Gallbladder (tissue), 1 donor: ENCODE measurements around the genes UPF3B and ZBTB33.

DNA sequence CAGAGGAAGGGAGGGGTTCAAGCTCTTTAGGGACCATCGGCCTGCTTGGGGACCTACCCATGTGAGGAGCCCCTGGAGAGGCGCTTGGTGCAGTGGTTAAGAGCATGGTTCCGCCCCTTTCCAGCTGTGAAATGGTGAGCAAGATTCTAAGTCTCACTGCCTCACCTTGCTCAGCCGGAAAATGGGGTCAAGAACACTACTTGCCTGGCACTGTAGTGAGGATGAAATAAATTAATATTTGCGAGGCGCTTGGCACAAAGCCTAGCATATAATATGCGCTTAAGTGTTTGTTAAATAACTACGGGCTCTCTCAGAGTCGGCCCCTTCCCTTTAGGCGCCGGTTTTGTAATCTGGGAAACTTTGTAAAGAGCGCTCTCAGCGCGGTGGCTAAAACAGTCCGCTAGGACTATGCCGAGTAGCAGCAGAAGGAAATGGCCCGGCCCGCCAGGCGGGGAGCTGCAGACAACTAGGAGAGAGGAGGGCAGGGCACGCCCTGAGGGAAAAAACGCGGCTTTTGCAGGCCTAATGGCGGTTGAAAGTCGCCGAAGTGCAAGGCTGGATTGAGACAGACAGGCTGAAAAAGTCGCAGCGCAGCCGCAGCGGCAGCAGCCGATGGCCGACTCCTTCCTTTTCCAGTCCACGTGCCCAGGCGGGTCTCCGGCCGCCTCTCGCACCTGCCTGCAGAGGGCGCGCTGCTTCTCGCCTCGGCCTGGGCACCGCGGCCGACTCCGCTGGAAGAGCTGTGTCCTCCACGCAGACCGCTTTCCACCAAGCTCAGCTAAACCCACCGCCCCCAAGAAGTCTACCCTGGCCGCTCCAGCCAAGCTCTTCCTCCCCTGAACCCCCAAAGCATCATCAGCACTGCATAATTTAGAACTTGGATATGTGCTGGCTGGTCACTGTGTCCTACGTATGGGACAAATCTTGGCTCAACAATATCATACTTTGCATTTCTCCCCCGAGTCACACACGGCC is 14.2 kb downstream of the SLC25A5 start:
- PRO-cap, result unidirectional peak, minus-strand start at position 632 of the sequence

GRCh38 chrX:119501626-119502248 is 33.5 kb downstream of the SLC25A5 start:
- PRO-cap, result unidirectional peak, plus-strand start at chrX:119502004

GRCh38 chrX:119695402-119696071 is 2.6 kb upstream of the SEPTIN6 start:
- PRO-cap, result no peak

- PRO-cap, result no peak
Measured at GRCh38 chrX:119750017-119750402, 8.4 kb upstream of the SOWAHD start.

DNA sequence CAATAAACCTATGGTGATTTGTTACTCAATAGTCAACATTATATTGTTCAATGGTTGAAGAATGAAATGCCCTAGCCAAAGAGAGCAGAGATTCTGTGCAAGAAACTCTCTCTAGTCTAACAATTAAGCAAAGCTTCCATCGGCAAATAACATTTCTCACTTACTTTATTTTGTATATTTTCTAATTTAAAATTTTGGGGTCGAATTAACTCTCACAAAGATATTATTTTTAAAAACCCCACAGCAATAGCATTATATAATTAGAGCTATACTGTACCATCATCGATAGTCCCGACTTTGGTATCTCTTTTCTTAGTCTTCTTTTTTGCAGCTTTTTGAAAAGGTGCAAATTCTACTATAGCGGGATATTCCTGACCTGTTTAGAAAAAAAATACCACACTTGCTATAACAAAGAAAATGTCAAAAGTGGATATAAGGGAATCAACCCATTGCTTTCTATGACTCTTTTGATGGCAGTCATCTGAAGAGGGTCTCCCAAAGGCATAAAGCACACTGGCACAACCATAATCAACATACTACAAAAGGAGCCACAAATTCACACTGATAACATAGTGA is 7.8 kb downstream of the UPF3B start:
- PRO-cap, result no peak

- PRO-cap, result bidirectional peak, plus-strand start at chrX:119853276, minus-strand start at chrX:119852963
Measured at GRCh38 chrX:119852192-119853383, at the start of gene UPF3B. Gene UPF3B, minus strand, starts transcription at chrX:119852963.

GRCh38 chrX:119885785-119886053 is 10.0 kb upstream of the AKAP14 start:
- PRO-cap, result no peak

DNA sequence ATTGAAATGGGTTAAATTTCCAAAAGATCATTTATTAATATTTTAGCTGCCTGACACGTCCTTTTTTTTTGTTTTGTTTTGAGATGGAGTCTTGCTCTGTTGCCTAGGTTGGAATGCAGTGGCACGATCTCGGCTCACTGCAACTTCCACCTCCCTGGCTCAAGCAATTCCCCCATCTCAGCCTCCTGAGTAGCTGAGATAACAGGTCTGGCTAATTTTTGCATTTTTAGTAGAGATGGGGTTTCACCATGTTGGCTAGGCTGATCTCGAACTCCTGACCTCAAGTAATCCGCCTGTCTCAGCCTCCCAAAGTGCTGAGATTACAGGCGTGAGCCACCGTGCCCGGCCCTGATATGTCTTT is 18.1 kb downstream of the NKAP start:
- PRO-cap, result no peak

- PRO-cap, result no peak
Measured at GRCh38 chrX:120140473-120140784, 18.0 kb upstream of the RHOXF2 start.

- PRO-cap, result bidirectional peak, plus-strand start at chrX:120250814, minus-strand start at chrX:120250583; bidirectional peak, plus-strand start at chrX:120251120, minus-strand start at chrX:120251054
Measured at GRCh38 chrX:120250254-120251254, at the start of gene ZBTB33. Gene ZBTB33, plus strand, starts transcription at chrX:120250812.

DNA sequence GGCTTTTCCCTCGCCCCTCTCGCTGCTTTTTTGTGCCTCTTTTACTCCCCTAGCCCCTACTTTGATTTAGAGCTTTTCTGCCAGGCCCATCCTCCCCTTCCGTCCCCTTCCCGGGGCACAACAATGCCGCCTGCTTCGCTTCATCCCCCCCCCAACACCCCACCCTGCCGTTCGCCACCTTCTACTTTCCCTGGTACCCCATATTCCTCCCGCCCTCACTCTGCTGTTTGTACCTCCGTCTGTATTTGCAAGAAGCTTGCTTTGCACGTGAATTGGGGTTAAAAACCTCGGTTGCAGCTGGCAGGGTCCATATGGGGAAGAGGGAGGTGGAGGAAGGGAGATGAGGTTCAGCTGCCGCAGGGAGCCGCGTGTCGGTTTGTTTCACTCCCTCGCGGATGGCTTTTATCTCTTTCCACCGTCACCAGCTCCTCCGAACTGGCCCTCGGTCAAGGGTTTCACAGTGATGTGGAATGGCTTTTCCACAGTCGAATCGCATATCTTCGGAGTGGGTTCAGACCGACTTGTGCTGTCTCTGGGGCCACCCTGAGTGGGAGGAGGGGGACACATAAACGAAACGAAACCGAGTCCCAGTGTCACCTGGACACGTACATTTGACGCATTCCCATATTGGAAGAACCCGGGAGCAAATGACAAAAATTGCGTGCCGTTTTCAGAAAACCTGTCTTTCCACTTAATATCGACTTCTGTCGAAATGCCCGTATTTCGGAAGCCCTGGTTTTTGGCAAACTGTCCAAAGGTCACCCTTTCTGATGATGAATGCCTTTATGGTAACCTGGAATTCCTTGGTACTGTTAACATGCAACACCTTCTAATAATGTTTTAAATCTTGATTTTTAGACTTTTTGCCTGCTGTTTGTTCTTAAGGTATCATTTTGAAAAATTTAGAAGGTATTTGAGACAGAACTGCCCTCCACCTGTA is 913 bp downstream of the ZBTB33 start:
- PRO-cap, result unidirectional peak, minus-strand start at position 378 of the sequence; unidirectional peak, minus-strand start at position 437 of the sequence; unidirectional peak, minus-strand start at position 545 of the sequence

DNA sequence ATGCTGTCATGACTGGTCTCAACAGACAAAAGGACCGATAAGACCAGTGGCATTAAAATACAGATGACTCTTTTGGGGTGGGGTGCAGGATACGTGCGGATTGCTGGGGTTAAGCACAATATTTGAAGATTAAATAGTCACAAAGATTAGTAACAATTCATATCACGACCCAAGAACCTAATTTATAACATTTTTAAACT is 9.1 kb downstream of the ZBTB33 start:
- PRO-cap, result no peak

DNA sequence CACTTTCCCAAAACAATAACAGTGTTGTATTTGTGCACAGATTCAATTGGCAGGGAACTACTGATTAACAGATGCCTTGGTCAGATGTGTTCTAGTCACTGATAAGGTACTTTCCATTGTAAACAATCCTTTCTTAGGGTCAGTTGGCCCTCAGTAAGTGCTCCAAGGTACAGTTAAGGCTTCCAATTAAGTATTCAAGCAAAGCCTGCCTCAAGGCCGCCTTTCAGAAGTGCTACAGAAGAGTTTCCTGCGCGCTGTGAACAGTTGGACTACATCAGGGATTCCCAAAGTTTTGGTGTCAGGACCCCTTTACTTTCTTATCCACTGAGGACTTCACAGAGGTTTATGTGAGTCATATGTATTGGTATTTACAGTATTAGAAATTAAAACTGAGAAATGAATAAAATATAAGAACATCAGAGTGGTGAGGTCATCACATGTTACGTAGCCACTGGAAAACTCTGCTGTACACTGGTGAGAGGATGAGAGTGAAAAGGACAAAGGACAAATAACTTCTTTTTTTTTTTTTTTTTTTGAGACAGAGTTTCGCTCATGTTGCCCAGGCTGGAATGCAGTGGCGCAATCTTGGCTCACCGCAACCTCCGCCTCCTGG is 2.7 kb downstream of the LAMP2 start:
- PRO-cap, result unidirectional peak, plus-strand start at position 226 of the sequence; unidirectional peak, plus-strand start at position 485 of the sequence

DNA sequence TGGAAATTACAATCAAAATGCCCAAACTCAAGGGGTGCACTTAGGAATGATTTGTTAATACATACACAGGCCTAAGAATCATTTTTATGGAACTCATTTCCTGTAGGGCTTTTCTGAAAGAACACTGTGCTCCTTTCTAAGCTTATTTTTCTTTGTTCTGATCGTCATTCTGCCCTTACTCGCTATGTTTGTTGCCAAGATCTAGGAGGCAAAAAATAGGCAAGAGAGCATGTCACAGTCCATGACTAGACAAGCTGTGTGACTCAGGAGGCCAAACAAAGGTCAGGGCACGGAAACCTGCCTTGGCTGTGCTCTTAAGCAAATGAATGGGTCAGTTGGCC is 42.5 kb upstream of the C1GALT1C1 start:
- PRO-cap, result no peak

GRCh38 chrX:121191680-121192156 is 144.3 kb downstream of the GLUD2 start:
- PRO-cap, result no peak

- PRO-cap, result no peak
Measured at GRCh38 chrX:121377089-121377289, 329.6 kb downstream of the GLUD2 start.

- PRO-cap, result no peak
Measured at GRCh38 chrX:123185080-123185527, 1.0 kb downstream of the GRIA3 start.

GRCh38 chrX:123561490-123561767 is 171.4 kb downstream of the THOC2 start:
- PRO-cap, result no peak

GRCh38 chrX:123962619-123963938 is 1.6 kb downstream of the STAG2 start:
- PRO-cap, result bidirectional peak, plus-strand start at chrX:123963259, minus-strand start at chrX:123963073

DNA sequence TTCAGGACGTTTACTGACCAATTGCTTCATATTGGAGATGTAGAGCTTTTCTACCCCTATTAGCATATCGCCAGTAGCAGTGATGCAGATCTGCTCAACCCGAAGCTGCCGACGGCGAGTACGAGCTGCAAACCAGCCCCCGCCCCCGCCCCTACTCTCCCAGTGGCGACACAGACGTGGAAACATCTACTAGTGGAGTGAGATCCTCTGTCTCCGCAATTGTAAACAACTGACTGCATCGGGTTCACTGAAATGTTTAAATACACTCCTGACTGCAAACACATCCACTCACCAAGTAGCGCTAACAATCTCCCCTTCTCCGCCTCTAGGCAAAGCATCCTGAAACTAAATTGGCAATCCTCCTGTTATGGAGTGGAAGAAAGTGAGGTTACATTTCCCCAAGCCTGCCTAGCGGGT is 117.2 kb upstream of the TEX13C start:
- PRO-cap, result no peak